Right common carotid artery plus branches (tissue), 1 donor: ENCODE measurements around a stretch of chr3.

DNA sequence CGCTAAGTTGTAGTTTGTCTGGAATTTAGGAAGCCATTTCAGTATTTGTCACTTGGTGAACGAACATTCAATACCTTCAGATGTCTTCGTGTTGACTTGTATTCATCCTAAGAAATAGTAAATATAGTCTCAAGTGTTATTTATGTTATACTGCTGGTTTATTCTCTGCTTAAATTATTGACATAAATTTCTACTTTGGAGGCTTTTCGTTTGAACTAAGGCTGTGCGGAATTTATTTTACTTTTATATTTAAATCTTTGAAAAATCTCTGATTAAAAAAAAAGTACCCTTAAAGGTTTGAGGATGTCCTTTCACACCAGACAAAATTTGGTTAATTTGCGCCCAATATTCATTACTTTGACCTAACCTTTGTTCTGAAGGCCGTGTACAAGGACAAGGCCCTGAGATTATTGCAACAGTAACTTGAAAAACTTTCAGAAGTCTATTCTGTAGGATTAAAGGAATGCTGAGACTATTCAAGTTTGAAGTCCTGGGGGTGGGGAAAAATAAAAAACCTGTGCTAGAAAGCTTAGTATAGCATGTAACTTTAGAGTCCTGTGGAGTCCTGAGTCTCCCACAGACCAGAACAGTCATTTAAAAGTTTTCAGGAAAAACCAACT, 1.9 kb downstream of the CTNNB1 start:
- PRO-cap = no peak

DNA sequence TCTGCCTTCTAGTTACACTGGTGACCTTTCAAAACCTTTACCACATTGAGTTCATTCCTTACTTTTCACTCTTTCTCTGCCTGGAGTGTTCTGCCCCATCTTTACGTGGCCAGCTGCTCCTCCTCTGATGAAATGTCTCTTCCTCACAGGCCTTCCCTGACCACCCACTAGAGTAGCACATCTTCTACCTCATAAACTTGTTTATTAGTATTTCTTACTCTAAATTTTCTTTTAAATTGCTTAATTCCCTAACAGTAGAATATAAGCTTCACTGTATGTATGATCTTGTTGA, 17.7 kb downstream of the CTNNB1 start:
- PRO-cap = no peak

DNA sequence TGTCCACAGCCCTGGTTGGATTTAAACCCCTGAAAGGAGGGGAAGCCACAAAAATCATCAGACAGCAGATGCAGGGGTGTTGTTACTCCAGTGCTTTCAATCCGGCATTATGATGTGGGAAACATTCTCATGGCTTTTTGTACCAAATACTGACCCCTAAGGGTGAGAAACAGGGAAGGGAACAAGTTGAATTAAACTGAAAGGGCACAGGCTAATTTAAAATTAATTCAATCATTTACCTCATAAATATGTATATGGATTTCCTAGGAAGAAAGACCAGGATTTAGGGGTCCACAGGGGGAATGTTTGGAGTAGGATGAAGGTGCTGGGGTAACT, 375.6 kb downstream of the CTNNB1 start:
- PRO-cap = no peak

- PRO-cap = no peak
Measured at GRCh38 chr3:42014513-42014586, 52.4 kb upstream of the ULK4 start.

- PRO-cap = no peak
Measured at GRCh38 chr3:42066502-42067223, 24.5 kb upstream of the TRAK1 start.

DNA sequence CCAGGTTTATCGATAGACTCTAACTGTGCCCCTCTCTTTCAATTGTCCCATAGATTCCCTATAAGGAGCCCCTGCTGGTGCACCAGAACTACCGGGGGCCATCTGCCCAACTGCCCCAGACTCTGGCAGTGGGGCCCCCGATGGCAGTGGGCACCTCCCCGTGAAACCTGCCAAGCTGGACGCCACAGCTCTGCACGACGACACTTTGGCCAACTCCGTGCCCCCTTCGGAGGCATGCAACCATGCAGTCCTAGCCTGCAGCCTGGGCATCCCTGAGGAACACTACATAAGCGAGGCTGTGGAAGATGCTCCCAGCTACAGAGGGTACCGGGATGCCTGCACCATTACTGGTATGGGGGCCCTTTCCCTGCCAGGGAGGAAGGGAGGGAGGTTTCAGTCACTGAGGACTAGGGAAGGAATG, 4.1 kb upstream of the TRAK1 start:
- PRO-cap = no peak

GRCh38 chr3:42128882-42130056, 38.1 kb downstream of the TRAK1 start:
- PRO-cap = no peak

DNA sequence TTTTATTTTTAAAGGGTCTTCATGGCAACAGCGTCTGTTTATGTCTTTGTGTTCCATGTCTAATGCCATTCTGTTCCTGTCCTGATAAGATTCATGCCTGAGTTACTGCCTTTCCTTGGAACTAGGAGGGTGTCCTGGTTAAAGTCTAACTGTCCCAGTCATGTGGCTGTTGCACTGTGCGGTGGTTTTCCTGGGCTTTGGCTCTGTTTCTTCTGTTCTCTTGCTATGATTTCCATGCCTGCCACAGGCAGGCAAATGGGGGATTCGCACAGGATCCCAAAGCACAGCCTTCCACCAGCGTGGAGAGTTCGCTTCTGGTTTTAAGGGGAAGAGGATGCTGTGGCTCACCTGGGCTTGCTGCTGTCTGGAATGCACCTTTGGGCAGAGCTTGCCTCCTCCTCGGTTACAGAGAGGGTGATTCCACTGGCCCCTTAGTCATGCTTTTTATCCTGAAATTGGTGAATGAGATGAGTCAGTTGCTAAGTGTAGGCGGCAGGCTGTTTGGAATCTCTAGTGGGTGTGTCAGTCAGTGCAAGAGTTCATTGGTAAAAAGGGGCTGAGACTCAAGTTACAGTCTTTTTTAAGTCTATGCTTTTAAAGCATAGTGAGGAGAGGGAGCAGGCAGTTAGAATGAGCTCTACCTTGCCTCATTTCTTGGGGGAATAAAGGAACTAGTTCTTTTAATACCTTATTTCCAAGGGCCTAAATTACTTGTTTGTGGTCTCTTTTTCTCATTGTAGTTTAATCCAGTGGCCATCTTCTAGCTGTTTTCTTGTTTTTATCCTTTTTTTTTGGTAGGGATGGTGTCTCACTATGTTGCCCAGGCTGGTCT, 86.6 kb downstream of the CCK start:
- PRO-cap = unidirectional peak, plus-strand start at position 602 of the sequence

DNA sequence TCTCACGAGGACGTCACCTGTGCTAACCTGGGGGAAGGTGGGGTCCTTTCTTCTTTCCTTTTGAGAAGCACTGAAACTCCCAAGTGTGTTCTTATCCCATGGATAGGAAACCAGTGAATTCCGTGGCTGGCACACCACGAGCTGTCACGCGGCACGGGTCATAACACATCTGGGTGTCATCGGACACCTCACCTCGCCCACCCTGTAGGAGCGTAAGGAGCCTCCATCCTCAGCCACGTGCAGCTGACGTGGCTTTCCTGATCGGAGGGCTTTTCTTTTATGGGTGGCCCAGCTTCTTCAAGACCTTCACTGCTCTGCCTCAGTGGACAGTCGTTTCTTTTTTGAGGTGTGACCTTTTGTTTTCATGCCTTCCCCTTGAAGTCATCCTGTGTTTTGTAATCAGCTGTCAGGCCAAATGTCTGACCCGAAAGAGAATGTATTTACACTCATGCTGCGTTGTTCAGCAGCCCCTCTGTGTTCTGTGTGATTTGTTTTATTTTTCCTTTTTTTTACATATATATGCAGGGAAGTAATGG, 41.9 kb downstream of the CCK start:
- PRO-cap = no peak

GRCh38 chr3:42224800-42225555, 41.0 kb downstream of the CCK start:
- PRO-cap = no peak

GRCh38 chr3:42345862-42346255, 64.6 kb downstream of the LYZL4 start:
- PRO-cap = no peak

- PRO-cap = no peak
Measured at GRCh38 chr3:42422192-42422631, 11.8 kb upstream of the LYZL4 start.

GRCh38 chr3:42662648-42663286, 9.3 kb downstream of the ZBTB47 start:
- PRO-cap = no peak

DNA sequence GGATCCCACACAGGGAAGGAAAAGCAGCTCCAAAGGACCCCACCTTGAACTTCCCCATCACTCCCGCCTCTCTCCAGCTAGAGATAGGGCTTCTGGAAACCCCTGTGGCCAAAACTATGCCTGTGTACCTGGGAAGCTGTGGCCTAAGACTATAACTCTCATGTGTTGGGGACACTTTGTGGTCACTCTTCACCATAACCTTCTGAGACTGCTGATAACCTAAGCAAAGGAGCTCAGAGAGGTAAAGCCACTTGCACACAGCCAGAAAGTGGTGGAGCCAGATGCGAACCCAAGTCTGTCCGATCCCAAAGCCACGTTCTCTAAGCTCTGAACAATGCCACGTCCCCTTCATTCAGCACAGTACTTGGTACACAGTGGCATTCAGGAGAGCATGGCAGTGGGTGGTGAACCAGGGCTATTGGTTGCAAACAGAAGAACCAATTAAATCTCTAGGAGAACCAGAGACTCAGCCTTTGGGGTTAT, 15.6 kb upstream of the KLHL40 start:
- PRO-cap = unidirectional peak, plus-strand start at position 220 of the sequence

GRCh38 chr3:42746366-42746899, 26.6 kb downstream of the CCDC13 start:
- PRO-cap = no peak

GRCh38 chr3:42906816-42907106, 819 bp downstream of the ZNF662 start:
- PRO-cap = no peak

DNA sequence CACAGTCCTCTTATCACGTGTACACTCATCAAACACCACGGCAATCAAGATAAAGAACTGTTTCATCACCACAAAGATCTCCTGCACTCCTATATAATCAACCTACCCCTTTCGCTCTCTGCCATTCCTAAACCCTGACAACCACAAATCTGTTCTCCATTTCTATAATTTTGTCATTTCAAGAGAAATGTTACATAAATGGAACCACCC, 31.3 kb downstream of the POMGNT2 start:
- PRO-cap = no peak

DNA sequence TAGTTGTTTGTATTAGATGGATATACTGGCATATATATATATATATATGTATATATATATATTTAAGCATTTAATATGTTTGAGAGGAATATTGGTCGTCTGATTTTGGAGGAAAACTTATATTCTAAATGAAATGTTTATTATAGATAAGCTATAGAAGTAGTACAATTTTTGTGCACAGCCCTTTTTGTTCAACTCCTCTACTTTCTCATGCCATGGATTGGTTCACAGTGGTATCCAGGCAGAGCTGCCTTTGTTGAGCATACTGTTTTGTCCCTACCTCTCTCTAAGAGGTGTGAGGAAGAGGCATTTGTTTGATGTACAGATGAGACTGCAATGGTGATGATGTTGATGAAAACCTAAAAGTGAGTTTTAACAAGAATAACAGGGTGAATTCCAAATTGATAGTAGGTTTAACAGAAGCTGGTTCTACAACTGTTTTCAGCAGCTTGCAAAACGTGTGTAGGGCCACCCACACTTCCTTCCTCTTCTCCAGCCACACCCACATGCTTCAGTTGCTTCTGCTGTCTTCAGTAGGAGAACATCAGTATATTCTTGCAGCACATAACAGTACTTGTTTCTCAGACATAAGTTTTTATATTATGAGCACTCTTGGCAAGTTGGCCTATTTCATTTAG, 10.2 kb downstream of the SNRK start:
- PRO-cap = no peak

DNA sequence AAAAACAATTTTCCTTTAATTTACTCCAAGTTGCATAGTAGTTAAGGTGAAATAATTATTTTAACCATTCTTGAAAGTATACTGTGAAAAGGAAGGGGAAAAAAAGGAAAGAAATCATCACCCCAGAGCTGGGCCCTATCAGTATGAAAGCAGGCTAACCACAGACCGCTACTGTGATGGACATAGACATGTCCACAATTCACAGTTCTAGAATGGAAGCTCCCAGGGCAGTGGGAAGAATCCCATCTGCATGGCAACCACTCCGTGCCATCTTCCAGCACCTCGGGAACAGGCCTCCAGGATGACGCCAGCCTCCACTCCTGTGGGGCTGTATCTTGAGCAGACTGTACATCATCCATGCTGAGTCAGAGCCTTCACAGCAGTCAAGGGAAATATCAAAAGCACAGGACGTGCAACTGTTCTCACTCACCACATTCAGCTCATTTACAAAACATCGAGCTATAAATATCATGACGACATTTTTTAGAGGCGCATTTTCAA, 119.6 kb downstream of the SNRK start:
- PRO-cap = no peak

DNA sequence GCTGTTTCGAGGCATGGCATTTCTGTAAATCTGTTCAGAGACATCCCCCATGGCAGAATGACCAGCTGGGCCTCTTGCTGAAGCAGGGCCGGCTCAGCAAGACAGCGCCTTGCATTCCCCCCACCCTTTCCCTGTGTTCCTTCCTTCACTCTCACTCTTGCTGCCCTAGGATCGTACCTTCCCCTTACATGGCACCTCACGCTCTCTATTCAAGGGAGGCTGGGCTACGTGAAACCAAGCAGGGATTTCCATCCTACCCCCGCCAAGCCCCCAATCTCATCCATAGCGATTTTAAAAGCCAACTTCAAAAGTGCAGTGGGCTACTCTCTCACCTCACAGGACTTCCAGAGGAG, 192.5 kb downstream of the ABHD5 start:
- PRO-cap = no peak